Neutrophil (primary cell): ENCODE measurements around a stretch of chr21.

- PRO-cap = no peak
Observed at GRCh38 chr21:38807246-38807661, 1.5 kb downstream of the ETS2 start.

DNA sequence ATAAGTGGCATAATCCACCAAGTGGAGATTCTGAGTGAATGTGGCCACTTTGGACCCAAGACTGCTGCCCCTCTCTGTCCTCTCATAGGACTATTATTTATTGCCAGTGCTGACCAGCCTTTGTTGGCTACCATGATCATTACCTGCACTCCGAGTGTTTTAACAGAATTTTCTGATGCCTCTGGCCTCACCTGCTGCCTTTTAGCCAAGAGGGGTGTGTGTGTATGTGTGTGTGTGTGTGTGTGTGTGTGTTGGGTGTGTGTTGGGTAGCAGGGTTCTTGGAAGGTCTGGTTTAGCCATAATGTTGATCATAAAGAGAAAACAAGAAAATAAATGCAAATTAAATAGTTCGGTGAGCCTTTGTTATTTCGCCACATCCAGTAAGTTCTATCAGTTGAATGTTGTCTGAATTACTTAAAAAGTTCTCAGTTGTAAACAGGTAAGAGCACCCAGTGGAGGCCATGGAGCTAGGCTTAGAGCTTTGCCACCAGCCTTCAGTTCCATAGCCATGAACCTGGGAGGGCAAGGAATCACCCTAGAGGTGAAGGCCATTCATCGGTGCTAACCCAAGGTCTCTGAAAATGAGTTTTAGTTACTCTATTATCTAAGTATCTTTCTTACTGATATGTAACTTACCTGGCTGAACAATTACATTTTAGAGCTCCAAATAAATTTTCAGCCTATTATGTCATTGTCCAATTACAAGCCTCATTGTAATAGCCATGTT is 2.8 kb downstream of the ETS2 start:
- PRO-cap = no peak

DNA sequence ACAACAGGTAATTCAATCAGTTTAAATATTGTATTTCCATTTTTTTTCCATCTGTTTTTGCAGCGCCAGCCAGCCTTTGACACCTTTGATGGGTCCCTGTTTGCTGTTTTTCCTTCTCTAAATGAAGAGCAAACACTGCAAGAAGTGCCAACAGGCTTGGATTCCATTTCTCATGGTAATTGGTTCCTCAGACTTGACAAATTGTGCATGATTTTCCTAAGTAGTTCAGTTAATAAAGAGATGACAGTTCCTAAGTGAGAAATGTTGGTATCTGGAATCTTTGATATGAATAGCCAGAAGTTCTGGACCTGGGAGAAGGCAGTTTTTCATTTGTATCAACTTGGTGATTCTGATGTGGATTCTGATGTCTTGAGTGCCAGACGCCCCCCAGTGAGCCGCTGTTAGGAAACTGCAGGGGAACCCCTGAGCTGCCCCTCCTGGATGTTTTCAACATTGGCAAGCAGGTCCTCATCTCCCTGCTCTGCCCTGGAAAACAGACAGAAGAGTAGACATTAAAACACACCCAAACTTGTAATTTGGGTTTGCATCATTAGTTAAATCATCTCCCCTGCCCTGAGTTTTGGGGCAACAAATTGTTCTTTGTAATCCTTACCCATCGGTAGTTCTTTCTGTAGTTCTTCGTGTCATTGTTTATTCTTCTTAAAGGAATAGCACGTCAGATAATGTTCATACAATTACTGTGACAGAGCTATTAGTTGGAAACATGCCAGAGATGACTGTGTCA is 7.4 kb downstream of the ETS2 start:
- PRO-cap = no peak

DNA sequence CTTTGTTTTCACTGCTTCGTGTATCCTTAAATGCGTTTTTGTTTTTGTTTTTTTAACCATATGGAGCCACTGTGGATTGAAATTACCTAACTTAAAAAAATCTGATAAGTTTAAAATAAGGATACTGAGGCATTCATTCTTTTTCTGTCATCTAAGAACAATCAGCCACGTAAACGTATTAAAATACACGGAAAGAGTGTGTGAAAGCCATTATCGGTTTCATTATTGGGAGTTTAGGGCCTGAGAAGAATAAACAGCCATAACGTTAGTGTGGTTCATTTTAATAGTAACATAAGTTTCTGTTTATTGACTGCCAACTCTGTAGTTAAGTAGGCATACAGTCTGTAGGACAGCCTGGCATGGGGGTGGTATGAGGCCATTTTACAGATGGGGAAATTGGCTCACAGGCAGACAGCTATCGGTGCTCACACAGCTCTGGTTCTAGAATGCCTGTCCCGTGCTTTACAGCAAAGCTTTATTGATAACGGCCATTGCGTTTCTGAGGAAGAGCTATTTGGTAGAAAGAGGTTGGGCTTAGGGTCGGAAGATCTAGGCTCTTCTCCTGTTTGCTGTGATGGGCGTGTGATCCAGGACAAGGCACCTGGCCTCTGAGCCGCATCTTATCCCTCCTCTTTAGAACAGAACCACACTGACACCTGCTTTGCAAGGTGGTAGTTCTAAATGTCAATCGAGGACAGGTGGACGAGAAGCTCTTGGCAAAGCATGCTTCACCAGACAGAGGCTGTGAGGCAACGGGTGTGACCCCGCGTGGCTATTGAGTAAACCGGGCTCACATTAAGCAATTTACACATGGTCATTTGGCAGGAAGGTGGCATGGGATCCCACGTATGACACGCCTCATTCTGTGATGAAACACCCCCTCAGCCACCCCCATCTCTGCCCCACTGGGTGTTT is 14.8 kb downstream of the ETS2 start:
- PRO-cap = no peak

GRCh38 chr21:38823351-38823778 is 17.6 kb downstream of the ETS2 start:
- PRO-cap = no peak

GRCh38 chr21:38905165-38905981 is 99.6 kb downstream of the ETS2 start:
- PRO-cap = no peak

- PRO-cap = no peak
Observed at GRCh38 chr21:39079566-39080369, 103.5 kb downstream of the PSMG1 start.

GRCh38 chr21:39087681-39088564 is 95.3 kb downstream of the PSMG1 start:
- PRO-cap = no peak

- PRO-cap = no peak
Observed at GRCh38 chr21:39094901-39095499, 88.3 kb downstream of the PSMG1 start.

- PRO-cap = no peak
Observed at GRCh38 chr21:39098034-39098486, 85.2 kb downstream of the PSMG1 start.

DNA sequence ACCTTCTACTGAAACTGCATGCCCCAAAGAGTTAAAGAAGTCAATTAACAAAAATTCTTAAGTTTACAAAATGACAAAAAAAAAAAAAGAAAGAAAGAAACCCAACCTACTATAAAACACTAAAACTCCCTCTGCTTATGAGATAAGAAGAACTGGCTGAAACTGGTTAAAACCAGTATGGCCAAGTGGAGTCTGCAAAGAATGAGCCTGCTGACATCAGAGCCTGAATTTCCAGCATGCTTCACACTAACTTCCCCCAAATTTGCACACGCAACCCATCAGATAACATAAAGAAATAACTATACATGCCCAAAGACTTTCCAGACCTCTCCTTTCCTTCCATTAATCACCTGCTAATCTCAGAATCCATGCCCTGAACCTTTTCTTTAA is 25.6 kb upstream of the PSMG1 start:
- PRO-cap = no peak

DNA sequence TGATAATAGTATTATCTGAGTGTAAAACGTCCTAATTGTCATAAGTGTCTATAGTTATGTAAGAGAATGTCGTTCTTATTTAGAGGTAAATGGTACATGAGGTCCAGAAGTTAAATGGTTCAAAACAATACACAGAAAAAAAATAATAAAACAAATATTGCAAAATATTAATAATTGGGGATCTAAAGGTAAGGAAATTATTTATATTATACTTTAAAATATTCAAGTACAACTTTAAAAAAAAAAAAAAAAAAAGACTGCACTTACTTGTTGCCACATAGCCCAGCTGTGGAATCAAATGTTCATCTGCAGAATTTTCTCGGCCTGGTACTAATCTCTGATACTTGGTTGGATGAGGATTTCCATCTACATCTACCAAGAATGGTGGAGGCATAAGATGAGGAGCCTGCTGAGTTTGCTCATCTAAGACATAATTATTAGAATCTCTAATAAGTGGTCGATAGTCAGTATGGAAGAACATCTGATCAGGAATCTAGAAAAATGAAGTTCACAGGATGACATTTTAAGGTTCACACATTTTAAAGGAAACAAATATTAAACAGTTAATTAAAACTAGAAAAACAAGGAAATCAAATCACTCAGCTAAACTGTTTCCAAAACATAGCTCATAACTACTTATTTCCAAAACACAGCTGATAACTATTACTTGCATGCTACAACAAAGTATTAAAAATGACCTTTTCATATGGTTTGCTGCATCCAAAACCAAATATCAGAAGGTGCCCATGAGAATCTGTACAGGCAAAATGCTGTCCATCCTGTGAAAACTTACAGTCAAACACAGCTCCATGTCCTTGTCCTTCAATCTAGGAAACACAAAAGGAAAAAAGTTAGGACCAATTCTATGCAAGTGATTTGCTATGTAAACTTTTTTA is 49.0 kb downstream of the BRWD1 start:
- PRO-cap = no peak

- PRO-cap = no peak
Observed at GRCh38 chr21:39312936-39313151, 588 bp downstream of the BRWD1 start.

DNA sequence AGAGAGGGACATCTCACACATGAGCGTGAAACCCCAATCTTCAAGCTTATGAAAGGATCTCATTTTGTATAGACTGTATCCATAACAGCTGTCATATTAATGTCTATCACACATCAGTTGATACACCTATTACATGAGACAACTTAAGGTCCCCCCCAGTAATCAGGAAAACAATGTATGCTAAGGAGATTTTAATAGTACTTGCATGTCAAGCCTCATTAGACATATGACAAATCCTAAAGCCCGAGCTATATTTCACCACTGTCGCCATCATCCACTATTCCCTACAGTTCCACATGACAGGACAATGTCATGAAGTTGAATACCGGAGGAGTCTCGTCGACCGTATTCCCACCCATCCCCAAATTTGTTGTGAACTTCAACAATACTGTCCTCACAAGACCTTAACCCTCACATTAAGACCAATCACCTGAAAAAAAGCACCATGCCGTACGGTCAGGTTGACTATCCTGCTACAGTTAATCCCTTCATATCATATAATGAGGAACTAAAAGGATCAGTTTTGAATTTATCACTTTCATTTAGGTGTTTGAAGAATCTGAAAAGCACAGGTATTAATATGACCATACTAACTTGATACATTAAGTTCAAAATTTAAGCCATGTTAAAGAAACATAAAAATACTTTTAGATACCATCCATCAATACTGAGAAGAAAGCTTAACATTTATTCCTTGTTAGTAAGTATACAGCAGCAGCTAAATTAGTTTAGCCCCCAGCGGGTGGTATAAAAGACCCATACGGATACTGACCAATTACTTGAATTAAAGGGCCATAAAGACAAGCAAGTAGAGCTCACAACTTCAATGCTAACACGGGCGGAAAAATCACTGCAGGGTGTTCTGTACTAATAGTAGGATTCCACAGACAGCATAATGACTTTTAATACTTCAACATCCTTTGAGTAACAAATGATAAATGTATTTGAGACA is 3.2 kb downstream of the HMGN1 start:
- PRO-cap = no peak

DNA sequence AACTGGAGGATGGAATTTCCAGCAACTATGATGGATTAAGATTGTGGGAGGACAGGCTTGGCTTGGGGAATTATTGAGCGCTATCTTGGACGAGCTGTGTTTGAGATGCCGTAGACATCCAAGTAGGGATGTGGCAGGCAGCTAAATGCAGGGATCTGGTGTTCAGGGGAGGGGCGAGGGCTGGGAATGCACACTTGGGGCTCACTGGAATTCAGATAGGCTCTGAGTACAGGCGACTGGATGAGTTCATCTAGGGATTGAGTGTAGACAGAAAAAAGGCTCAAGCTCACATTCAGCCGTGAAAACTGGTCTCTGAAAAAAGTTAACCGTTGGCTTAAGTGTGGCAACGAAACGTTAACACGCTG is 798 bp downstream of the LCA5L start:
- PRO-cap = no peak

DNA sequence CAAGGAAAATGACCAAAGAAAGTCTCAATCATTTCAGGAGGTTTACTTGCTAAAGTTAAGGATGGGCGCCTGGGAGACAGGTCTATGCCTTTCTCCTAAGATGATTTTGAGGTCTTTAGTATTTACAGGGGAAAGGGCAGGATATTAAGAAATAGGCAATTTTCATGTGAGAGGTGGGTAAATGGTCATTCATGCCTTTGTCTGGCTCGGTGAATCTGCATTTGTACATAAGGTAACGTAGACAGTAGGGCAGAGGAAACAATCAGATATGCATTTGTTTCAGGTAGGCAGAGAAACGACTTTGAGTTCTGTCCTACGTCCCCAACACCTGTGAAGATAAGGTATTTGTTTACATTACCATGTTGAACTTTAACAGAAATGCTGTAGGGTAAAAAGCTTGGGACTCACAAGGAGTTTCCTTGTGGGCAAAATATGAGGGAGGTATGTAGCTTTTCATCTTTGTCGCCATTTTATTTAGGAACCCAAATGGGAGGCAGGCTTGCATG is 31.3 kb downstream of the B3GALT5 start:
- PRO-cap = no peak

GRCh38 chr21:39660185-39660531 is 47.4 kb downstream of the B3GALT5 start:
- PRO-cap = no peak

DNA sequence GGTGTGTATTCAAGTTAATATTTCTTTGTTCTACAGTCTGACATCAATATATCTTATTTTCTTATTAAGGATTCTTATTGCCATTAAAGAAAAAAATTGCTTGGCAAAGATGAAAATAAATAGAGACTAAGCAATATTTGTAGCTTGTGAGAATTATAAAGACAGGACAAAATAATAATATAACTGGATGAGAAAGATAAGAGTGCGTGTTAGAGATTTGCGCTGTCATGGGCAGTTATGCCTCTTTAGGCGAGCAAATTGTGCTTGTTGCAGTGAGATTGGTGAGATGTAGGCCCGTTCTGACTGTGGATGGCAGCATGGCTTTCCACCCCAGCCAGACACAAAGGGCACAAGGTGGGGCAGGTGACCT is 58.5 kb upstream of the IGSF5 start:
- PRO-cap = no peak

DNA sequence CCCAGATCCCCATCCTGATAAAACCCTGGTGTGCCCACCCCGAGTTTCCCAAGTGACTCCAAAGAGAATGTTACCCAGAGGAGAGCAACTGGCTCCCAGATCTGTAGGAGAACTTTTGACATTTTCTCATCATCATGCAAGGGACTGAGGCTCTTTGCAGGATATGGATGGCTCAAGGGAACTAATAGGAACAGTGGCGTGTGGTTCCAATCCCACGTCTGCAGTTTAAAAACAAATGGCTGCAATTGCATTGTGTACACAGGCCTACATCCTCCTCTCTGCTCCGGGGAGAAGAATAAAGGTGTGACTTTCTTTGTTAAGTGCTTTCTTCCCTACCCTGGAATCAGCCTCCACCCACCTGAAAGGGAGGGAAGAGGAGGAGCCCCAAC is 12.0 kb upstream of the BACE2 start:
- PRO-cap = no peak

DNA sequence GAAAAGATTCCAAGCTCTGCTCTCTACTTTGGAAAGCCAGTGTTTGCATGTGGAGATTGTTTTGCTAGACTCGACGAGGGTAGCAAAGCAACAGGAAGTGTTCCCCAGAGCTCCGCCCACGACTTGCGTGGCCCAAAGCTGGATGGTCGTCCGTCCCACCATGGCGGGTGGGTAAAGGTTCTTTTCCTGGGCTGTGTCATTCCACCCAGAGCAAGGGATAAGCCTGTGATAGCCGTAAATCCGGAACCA is 8.0 kb downstream of the MX2 start:
- PRO-cap = no peak